ENCODE data around the genes PCYOX1, ATP6V1B1 and ANKRD53.

- RAMPAGE, long total RNA, result no peak
- RRBS, 2 experiments, result no CpG with 5 or more reads among the region's 16 CpGs
CAGE:
- cytosol, long polyA minus RNA, result no peak
- cytosol, long polyA plus RNA, result no peak
- long polyA plus RNA, result no peak
- nucleolus, long total RNA, result no peak
- nucleus, long polyA plus RNA, result no peak
- nucleus, long total RNA, result no peak
Measured at GRCh38 chr2:69997120-69998066, 36.0 kb upstream of the ASPRV1 start.

DNA sequence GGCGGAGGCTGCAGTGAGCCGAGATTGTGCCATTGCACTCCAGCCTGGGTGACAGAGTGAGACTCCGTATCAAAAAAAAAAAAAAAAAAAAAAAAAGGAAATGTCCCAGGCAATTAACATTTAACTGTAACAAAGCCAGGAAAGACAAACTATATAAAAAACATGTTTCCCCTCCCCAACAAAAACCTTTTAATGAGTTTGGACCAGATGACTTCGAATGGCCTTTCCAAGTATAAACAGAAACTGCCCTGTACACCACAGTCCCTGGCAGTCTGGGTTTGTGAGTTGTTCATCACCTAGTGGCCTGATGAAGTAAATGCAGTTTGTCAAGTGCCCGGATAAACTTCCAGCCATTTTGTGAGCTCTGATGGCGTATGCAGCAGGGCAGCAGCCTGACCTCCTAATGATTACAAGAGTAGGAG is 16.6 kb upstream of the PCBP1 start:
- RAMPAGE, long total RNA, result no peak
- RRBS, 2 experiments, result no CpG with 5 or more reads among the region's 6 CpGs
CAGE:
- cytosol, long polyA minus RNA, result no peak
- cytosol, long polyA plus RNA, result no peak
- long polyA plus RNA, result no peak
- nucleolus, long total RNA, result no peak
- nucleus, long polyA plus RNA, result no peak
- nucleus, long total RNA, result no peak

- RAMPAGE, long total RNA, result no peak
- RRBS, 2 experiments, result no CpG with 5 or more reads among the region's 8 CpGs
CAGE:
- cytosol, long polyA minus RNA, result no peak
- cytosol, long polyA plus RNA, result no peak
- long polyA plus RNA, result no peak
- nucleolus, long total RNA, result no peak
- nucleus, long polyA plus RNA, result no peak
- nucleus, long total RNA, result no peak
Measured at GRCh38 chr2:70080820-70081568, 6.3 kb upstream of the PCBP1 start.

DNA sequence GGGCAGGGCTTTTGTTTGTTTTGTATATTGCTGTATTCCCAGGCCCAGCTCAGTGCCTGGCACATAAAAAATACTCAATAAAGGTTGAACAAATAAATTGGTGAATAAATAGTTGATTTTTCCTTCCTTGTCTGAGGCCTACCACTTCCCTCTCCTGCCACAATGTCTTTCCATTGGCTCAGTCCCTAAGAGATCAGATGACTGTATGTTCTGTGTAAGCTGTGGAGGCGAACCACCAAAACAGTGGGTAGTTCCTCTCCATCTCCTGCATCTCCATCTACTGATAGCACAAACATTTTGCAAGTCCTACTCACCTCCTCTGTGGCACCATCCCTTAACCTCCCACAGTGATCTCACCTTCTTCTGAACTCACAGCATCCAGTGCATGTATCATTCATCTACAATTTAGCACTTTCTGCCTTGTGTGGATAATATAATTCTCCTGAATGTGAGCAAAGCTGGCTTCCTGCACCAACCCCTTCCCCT is 50.2 kb downstream of the PCBP1 start:
- RAMPAGE, long total RNA, result no peak
- RRBS, 2 experiments, result no CpG with 5 or more reads among the region's 1 CpG
CAGE:
- cytosol, long polyA minus RNA, result no peak
- cytosol, long polyA plus RNA, result no peak
- long polyA plus RNA, result no peak
- nucleolus, long total RNA, result no peak
- nucleus, long polyA plus RNA, result no peak
- nucleus, long total RNA, result no peak

DNA sequence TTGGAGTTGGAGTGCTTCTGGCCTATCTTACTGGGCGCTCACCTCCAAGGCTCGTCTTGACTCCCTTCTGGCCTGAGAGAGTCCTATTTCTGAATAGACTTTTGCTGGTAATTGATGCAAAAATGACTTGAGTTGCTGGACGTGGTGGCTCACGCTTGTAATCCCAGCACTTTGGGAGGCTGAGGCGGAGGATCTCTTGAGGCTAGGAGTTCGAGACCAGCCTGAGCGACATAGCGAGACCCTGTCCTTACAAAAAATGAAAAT is 314 bp upstream of the C2orf42 start:
- RAMPAGE, long total RNA, result no peak
- RRBS, 2 experiments, result no CpG with 5 or more reads among the region's 8 CpGs
CAGE:
- cytosol, long polyA minus RNA, result no peak
- cytosol, long polyA plus RNA, result no peak
- long polyA plus RNA, result no peak
- nucleolus, long total RNA, result no peak
- nucleus, long polyA plus RNA, result no peak
- nucleus, long total RNA, result no peak

- RAMPAGE, long total RNA, result no peak
- RRBS, 2 experiments, result 100% methylated on average over 1 of the region's 5 CpGs; no CpG with 5 or more reads in 1 of the 2 experiments
CAGE:
- cytosol, long polyA minus RNA, result no peak
- cytosol, long polyA plus RNA, result no peak
- long polyA plus RNA, result no peak
- nucleolus, long total RNA, result no peak
- nucleus, long polyA plus RNA, result no peak
- nucleus, long total RNA, result no peak
Measured at GRCh38 chr2:70223557-70223864, 24.9 kb downstream of the TIA1 start.

DNA sequence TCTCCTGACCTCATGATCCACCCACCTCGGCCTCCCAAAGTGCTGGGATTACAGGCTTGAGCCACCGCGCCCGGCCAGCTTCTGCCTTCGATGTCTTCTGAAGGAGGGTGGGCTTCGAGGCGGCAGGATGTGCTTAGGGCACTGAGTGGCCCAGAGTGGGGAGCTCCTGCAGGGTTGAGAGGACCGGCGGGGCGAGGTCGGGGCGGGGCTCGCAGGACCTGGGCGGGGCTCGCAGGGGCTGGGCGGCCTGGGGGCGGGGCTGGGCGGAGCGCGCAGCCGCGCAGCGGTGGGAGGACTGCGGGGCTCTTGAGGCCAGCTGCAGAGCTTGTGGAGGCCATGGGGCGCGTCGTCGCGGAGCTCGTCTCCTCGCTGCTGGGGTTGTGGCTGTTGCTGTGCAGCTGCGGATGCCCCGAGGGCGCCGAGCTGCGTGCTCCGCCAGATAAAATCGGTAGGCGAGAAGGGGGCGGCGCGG is at the start of gene PCYOX1:
Gene PCYOX1, plus strand, starts transcription at position 309 of the 472 bp plus-strand sequence.
- RAMPAGE, long total RNA, result start-site peak on the plus strand centred at position 301 of the sequence, 41 bp wide, 72 and 135 reads in 2 replicates
- RRBS, 2 experiments, result 11% methylated on average over 3 of the region's 42 CpGs; no CpG with 5 or more reads in 1 of the 2 experiments
CAGE:
- cytosol, long polyA minus RNA, result start-site peak on the plus strand centred at position 323 of the sequence, 19 bp wide, 61 reads
- cytosol, long polyA plus RNA, result start-site peak on the plus strand centred at position 302 of the sequence, 43 bp wide, 205 and 174 reads in 2 replicates
- long polyA plus RNA, result start-site peak on the plus strand centred at position 291 of the sequence, 57 bp wide, 152 and 132 reads in 2 replicates
- nucleolus, long total RNA, result start-site peak on the plus strand centred at position 308 of the sequence, 7 bp wide, 51 reads
- nucleus, long polyA plus RNA, result no peak
- nucleus, long total RNA, result no peak

GRCh38 chr2:70381745-70382281 is 79.9 kb upstream of the FAM136A start:
- RAMPAGE, long total RNA, result no peak
- RRBS, 2 experiments, result no CpG with 5 or more reads among the region's 7 CpGs
CAGE:
- cytosol, long polyA minus RNA, result no peak
- cytosol, long polyA plus RNA, result no peak
- long polyA plus RNA, result no peak
- nucleolus, long total RNA, result no peak
- nucleus, long polyA plus RNA, result no peak
- nucleus, long total RNA, result no peak

- RAMPAGE, long total RNA, result no peak
- RRBS, 2 experiments, result no CpG with 5 or more reads among the region's 9 CpGs
CAGE:
- cytosol, long polyA minus RNA, result no peak
- cytosol, long polyA plus RNA, result no peak
- long polyA plus RNA, result no peak
- nucleolus, long total RNA, result no peak
- nucleus, long polyA plus RNA, result no peak
- nucleus, long total RNA, result no peak
Measured at GRCh38 chr2:70717314-70717893, 50.6 kb downstream of the ADD2 start.

- RAMPAGE, long total RNA, result no peak
- RRBS, 2 experiments, result no CpG with 5 or more reads among the region's 7 CpGs
CAGE:
- cytosol, long polyA minus RNA, result no peak
- cytosol, long polyA plus RNA, result no peak
- long polyA plus RNA, result no peak
- nucleolus, long total RNA, result no peak
- nucleus, long polyA plus RNA, result no peak
- nucleus, long total RNA, result no peak
Measured at GRCh38 chr2:70921952-70922360, 13.7 kb upstream of the ATP6V1B1 start.

DNA sequence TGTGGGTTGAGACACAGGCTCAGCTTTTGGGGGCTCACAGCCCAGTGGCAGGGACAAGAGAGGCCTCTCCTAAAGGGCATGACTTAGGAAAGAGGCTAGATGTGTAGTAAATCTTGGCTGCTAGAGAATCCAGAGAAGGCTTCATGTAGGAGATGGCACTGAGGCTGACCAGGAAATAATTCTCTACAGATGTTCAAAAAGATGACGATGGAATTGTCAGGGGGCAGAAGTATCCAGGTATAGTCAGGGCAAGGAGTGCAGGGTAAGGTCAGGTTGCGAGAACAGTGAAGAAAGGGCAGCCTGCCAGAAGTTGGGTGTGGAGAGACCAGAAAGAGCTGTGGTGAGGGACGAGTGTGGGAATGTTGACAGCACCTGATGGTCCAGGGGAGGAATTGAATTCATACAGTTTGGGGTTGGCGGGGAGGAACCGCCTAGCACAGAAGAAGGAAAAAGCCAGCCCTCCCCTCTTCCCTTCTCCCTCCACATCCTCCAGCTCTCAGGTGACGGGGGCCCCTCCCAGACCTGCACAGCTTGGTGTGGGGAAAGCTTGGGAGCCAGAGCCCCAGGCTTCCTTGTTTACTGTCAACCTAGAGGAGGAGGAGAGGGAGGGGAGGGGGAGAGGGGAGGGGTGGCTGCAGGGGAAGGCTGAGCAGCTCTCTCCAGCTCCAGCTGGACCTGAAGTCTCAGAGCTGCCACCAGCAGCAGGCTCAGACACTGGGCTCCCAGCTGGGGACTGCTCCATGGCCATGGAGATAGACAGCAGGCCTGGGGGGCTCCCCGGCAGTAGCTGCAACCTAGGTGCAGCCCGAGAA is at the start of gene ATP6V1B1:
Gene ATP6V1B1, plus strand, starts transcription at position 686 of the 812 bp plus-strand sequence.
- RAMPAGE, long total RNA, result no peak
- RRBS, 2 experiments, result no CpG with 5 or more reads among the region's 8 CpGs
CAGE:
- cytosol, long polyA minus RNA, result no peak
- cytosol, long polyA plus RNA, result no peak
- long polyA plus RNA, result no peak
- nucleolus, long total RNA, result no peak
- nucleus, long polyA plus RNA, result no peak
- nucleus, long total RNA, result no peak

DNA sequence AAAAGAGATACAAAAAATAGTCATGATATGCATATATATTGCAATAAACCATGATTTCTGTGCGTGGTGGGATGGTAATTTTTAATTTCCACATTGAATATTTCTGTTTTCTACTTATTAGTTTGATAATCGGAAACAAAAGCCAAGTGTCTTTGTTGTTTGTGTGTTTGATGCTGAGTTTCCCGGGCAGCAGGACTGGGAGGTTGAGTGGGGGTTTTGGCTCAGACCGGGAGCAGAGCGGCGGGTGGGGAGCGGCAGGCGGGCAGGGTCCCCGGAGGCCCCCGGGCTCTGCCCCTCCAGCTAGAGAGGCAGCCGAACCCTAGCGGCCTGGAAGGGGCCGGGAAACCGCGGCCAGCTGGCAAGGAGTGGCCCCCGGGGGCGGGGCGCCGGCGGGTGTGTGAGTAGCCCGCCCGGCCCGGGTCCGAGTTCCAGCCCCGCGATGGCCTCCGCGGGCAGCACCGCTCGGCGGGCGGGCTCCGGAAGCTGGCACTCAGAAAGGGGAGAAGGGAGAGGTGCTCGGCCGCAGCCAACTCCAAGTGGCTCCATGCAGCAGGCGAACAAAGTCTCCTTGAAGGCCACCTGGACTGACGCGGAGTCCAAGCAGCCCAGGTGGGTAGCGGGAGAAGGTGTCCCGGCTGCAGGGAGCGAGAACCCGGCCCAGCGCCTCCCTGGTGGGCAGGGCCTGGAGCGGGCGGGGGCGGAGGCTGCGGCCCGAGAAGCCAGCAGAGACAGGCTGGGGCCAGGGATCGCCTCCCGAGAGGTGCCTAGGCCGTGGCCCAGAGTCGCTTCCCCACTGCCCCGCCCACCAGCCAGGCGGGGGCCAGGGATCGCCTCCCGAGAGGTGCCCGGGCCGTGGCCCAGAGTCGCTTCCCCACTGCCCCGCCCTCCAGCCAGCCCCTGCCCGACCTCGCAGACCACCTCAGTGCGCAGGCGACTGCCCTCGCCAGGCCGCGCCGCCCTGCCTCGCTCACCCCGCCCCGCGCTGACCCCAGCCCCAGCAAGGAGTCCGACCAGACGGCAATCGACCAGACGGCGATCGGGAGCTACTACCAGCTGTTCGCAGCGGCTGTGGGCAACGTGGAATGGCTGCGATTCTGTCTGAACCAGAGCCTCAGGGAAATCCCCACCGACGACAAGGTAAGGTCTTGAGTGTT is at the start of gene ANKRD53:
Gene ANKRD53, plus strand, starts transcription at position 424 of the 1,154 bp plus-strand sequence.
- RAMPAGE, long total RNA, result no peak
- RRBS, 2 experiments, result 5 to 6% methylated on average over 22 to 24 of the region's 84 CpGs
CAGE:
- cytosol, long polyA minus RNA, result no peak
- cytosol, long polyA plus RNA, result no peak
- long polyA plus RNA, result no peak
- nucleolus, long total RNA, result no peak
- nucleus, long polyA plus RNA, result no peak
- nucleus, long total RNA, result no peak

DNA sequence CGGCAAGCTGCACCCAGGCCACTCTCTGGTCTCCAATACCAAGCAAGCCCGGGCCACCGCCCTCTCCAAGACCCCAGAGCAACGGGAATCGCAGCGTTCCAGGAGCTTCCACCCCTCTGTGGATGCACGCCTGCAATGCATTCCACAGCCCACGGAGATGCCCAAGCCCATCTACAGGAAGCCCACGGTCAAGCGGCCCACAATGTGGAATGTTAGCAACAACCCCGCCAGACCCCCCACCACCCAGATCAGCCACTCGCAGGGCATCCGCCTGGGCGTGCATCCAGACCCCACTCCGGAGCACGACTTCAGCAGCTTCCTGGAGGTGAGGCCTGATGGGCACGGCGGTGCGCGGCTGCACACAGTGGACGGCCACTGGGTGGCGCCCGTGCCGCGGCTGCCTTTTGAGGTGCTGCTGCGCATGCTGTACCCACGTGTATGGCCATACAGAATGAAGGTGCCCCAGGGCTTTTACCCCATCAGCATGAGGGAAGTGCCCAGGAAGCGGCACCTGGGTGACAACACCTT is 6.3 kb downstream of the ANKRD53 start:
- RAMPAGE, long total RNA, result no peak
- RRBS, 2 experiments, result no CpG with 5 or more reads among the region's 28 CpGs
CAGE:
- cytosol, long polyA minus RNA, result no peak
- cytosol, long polyA plus RNA, result no peak
- long polyA plus RNA, result no peak
- nucleolus, long total RNA, result no peak
- nucleus, long polyA plus RNA, result no peak
- nucleus, long total RNA, result no peak

DNA sequence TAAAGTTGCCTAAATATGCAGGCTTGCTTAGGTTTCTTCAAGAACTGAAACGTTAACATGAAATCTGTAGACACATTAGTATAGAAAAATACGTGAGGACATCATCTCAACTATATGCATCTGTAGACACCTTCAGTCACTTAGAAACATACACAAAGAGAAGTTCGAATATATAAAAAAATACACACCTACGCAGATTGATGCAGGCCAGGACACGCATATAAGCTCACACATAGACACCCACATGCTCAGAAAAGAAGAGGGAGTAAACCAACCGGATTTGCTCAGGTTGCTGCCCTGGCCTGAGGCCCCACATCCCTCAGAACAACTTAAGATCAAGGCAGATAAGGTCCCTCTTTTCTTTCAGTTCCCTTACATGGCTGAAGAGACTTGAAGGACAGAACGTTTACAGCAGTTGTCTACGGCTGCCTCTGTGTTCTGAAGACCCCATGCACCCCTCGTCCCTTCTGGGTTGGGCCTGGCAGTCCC is 4.5 kb upstream of the NAGK start:
- RAMPAGE, long total RNA, result no peak
- RRBS, 2 experiments, result no CpG with 5 or more reads among the region's 9 CpGs
CAGE:
- cytosol, long polyA minus RNA, result no peak
- cytosol, long polyA plus RNA, result no peak
- long polyA plus RNA, result no peak
- nucleolus, long total RNA, result no peak
- nucleus, long polyA plus RNA, result no peak
- nucleus, long total RNA, result start-site peak on the plus strand centred at position 331 of the sequence, 19 bp wide, 20 reads

- RAMPAGE, long total RNA, result no peak
- RRBS, 2 experiments, result no CpG with 5 or more reads among the region's 3 CpGs
CAGE:
- cytosol, long polyA minus RNA, result no peak
- cytosol, long polyA plus RNA, result no peak
- long polyA plus RNA, result no peak
- nucleolus, long total RNA, result no peak
- nucleus, long polyA plus RNA, result no peak
- nucleus, long total RNA, result no peak
Measured at GRCh38 chr2:71210131-71210799, 16.6 kb downstream of the PAIP2B start.

DNA sequence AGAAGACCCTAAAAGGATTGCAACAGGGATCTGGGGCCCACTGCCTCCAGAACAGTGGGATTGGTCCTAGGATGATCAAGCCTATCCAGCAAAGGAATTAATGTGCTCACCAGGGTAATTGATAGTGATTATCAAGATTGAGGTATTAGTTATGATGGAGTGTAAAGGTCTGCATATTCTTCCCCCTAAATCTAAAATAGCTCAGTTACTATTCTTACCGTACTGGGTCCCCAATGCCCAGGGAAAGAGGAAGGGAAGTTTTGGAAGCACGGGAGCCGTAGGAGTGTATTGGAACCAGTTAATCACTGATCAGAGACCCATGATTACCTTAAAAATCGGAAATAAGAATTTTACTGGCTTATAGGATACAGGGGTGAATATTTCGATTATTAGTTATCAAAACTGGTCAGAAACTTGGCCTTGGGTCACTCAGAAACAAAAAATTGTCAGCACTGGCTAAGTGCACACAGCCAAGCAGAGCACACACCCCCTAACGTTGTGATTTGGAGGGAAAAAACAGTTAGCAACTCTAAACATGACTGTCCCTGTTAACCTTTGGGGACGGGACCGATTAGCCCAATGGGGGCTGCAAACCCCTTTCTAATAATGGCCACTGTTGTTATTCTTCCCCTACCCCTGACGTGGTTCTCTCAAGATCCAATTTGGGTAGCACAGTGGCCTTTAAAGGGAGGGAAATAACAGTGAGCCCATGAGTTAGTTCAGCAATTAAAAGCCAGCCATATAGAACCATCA is 58.9 kb downstream of the ZNF638 start:
- RAMPAGE, long total RNA, result no peak
- RRBS, 2 experiments, result no CpG with 5 or more reads among the region's 9 CpGs
CAGE:
- cytosol, long polyA minus RNA, result no peak
- cytosol, long polyA plus RNA, result no peak
- long polyA plus RNA, result no peak
- nucleolus, long total RNA, result no peak
- nucleus, long polyA plus RNA, result no peak
- nucleus, long total RNA, result no peak

- RAMPAGE, long total RNA, result no peak
- RRBS, 2 experiments, result no CpG with 5 or more reads among the region's 8 CpGs
CAGE:
- cytosol, long polyA minus RNA, result no peak
- cytosol, long polyA plus RNA, result no peak
- long polyA plus RNA, result no peak
- nucleolus, long total RNA, result no peak
- nucleus, long polyA plus RNA, result no peak
- nucleus, long total RNA, result no peak
Measured at GRCh38 chr2:71467922-71468585, 1.6 kb downstream of the DYSF start.

DNA sequence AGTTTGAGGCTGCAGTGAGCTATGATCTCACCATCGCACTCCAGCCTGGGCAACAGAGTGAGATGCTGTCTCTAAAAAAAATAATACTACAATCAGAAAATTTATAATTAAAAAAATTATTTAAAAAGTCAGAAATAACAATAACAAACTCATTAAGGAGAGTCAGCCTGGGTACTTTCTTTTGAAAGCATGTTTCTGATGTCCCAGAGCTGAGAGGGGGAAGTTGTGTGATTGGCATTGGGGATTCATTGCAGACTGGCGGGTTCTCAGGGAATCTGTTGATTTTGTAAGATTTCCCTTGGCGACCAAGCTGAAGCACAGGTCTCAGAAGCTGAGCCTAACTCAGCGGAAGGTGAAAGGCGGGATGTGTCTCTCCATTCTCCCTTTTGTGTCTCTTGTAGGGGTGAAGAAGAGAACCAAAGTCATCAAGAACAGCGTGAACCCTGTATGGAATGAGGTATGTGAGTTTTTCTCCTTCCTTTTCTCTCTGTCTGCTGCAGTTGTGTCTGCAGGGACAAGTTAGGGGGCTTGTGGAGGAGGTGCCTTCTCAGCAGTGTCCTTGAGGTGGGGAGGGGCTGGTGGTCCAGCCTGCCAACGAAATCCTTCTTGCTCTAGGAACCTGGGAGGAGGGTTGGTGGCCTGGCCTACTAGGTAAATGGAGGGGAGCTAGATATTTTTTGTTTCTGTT is 14.1 kb downstream of the DYSF start:
- RAMPAGE, long total RNA, result no peak
- RRBS, 2 experiments, result no CpG with 5 or more reads among the region's 7 CpGs
CAGE:
- cytosol, long polyA minus RNA, result no peak
- cytosol, long polyA plus RNA, result no peak
- long polyA plus RNA, result no peak
- nucleolus, long total RNA, result no peak
- nucleus, long polyA plus RNA, result no peak
- nucleus, long total RNA, result no peak

DNA sequence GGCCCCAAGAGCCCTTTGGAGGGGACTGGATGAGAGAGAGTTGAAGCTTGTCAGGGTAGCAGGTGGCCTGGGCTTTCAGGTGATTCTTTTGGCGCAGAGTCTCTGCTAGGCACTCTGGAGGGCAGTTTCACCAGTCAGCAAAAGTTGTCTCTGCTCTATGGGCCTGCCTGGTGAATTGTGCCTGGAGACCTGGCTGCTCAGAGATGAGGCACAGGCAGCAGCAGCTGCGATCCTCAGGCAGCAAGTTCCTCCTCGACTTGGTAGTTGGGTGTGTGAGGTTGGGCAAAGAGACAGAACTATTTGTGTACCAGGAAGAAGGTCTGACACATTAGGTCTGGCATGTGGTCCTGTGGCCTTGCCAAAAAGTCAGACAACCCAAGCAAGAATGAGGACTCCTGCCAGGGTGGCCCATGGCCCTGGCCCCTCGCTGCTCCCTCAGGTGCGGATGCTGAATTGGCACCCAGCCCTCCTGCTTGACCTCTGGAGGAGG is 179.4 kb downstream of the DYSF start:
- RAMPAGE, long total RNA, result no peak
- RRBS, 2 experiments, result no CpG with 5 or more reads among the region's 5 CpGs
CAGE:
- cytosol, long polyA minus RNA, result no peak
- cytosol, long polyA plus RNA, result no peak
- long polyA plus RNA, result no peak
- nucleolus, long total RNA, result no peak
- nucleus, long polyA plus RNA, result no peak
- nucleus, long total RNA, result no peak

GRCh38 chr2:71684725-71685225 is 218.3 kb downstream of the DYSF start:
- RAMPAGE, long total RNA, result no peak
- RRBS, 2 experiments, result no CpG with 5 or more reads among the region's 2 CpGs
CAGE:
- cytosol, long polyA minus RNA, result no peak
- cytosol, long polyA plus RNA, result no peak
- long polyA plus RNA, result no peak
- nucleolus, long total RNA, result no peak
- nucleus, long polyA plus RNA, result no peak
- nucleus, long total RNA, result no peak